Cardiac fibroblast (primary cell): ENCODE data around the gene ATP2B1.

DNA sequence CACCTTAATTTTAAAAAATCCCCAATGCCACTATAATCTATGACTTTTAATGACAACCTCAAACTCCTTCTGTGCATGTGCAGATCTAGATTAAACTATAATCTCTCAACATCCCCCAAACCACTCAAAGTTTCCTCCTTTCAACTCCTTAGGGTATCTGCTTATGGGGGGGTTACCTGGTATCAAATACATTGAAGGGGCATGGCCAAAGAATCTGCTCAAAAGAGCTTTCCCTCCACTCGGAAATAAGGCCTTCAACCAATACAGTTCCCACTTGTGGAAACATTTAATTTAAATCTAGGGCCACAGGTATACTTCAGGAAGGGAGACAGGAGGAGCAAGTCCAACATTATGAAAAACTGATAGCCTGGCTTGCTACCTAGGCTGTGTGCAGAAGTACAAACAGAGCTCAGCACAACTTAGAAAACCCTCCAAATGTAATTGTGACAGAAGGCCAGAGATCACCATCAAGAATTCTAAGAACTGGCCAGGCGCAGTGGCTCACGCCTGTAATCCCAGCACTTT lies 14.3 kb downstream of the ATP2B1 start:
- RRBS, result no CpG with 5 or more reads among the region's 3 CpGs

DNA sequence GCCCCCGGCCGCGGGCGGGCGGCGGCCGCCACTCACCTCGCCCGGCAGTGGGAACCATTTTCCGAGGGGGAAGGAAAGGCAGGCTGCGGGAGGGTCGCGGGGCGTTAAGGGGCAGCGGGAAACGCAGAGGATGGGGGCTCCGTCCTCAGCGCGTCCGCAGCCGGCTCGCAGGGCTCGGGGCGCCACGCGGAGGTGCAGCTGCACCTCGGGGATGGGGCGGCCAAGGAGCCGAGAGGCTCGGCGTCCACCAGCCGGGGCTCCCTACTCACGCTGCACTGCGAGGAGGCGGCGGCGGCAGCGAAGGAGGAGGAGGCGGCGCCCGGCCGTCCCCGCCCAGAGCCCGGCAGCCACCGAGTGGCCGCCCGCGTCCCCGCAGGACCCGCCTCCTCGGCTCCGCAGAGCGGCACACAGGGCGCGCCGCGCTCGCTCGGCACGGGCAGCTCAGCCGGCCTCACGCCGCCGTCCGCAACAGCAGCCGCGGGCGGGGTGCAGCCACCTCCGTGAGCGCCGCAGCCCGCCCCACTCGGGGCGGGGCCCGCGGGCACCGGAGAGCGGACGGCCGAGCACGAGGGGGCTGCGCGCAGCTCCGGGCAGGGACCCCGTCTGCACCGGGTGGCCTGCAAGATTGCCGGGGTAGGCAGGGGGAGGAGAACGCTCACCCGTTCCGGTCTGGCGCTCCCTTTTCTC lies at the start of gene ATP2B1:
ATP2B1 (minus strand) TSS at position 279 of the 687 bp plus-strand sequence.
- RRBS, result 1% methylated on average over 37 of the region's 91 CpGs

- RRBS, result no CpG with 5 or more reads among the region's 6 CpGs
Measured at GRCh38 chr12:89862639-89863264, 154.1 kb upstream of the ATP2B1 start.

DNA sequence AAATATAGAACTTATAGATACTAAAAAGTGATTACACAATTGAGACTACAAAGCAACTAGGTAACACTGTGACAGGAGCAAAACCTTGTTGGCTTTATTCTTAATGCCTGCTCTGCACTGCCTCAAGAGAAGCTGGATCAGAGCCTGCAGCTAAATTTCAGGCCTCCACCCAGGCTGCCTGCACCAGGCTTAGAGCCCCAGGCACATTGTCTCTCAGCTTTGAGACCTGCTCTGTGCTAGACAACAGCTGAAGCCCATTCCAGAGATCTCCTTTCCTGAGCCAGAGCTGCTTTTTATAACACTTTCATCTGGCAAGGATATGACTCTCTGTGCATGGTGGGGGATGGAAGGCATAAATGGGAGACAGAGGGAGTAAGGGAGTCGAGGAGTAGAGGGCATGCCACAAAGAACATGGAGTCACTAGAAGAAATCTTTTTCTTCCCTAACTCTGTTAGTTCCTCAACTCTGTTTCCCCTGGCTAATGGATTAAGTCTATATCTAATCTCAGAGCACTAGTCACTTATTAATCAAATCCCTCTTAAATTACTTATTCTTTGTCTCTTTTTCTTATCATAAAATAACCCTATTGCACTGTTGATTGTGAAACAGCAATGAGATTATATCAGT lies 27.1 kb upstream of the LUM start:
- RRBS, result no CpG with 5 or more reads among the region's 1 CpG

DNA sequence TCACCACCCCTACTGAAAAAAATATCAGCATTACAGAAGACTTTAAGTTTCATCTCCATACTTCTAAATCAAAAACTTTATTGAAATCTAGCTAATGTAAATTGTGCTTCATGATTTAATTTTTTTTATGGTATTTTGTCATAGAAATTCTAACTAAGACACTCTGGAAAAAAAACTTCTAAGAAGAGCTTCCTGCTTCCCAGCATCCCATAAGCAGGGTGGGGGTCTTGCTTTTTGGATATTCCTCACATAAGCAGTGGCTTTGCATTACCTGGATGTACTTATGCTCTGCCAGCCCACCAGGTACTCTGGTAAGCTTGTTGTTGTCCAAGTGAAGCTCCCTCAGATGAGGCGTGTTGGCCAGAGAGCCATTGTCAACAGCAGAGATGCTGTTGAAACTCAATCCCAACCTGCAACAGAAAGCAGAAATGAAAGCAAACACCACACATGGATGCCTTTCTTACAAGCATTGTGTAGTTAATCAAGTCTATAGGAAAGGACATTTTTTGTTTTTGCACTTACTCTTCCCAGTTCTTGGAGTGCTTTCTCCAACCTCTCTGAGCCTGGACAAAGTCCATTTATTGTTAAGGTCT lies 31.1 kb downstream of the DCN start:
- RRBS, result no CpG with 5 or more reads among the region's 1 CpG

GRCh38 chr12:91562419-91562914 lies 379.9 kb upstream of the DCN start:
- RRBS, result no CpG with 5 or more reads among the region's 1 CpG

GRCh38 chr12:91574551-91575239 lies 392.1 kb upstream of the DCN start:
- RRBS, result no CpG with 5 or more reads among the region's 6 CpGs

DNA sequence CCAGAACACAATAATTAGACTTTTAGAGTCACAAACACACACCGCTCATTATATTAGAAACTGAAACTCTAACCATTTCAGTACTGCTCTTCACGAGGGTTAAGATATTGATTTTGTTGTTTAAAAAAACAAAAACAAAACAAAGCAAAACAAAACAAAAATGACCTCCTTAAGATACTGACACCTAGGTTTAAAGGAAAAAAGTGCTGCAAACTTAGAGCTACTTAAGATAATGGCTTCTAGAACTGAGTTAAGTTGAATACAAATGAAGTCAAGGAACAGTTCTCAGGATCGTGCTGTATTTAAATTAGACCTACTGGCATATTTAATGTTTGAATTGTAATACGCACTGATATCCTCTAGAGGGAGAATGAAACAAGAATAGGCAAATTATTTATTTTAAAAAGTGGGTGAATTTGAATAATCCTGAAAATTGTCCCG lies 395.1 kb upstream of the DCN start:
- RRBS, result no CpG with 5 or more reads among the region's 5 CpGs

DNA sequence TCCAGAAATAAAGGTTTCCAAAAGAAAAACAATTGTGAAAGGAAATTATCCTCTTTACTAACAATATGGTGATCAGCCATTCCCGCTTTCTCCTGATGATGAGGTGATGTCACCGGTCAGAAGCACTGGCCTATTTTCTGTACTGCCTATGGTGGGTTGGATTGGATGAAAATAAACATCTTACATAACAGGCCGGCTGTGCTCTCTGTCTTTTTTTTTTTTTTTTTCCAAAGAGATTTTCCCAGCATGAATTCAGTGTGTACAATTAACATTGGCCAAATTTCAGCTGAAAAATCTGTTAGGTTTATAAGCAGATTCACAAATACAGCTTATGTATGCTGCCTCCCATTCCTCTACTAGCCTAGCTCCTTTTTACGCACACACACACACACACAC lies 396.2 kb upstream of the DCN start:
- RRBS, result 23% methylated on average over 2 of the region's 4 CpGs

DNA sequence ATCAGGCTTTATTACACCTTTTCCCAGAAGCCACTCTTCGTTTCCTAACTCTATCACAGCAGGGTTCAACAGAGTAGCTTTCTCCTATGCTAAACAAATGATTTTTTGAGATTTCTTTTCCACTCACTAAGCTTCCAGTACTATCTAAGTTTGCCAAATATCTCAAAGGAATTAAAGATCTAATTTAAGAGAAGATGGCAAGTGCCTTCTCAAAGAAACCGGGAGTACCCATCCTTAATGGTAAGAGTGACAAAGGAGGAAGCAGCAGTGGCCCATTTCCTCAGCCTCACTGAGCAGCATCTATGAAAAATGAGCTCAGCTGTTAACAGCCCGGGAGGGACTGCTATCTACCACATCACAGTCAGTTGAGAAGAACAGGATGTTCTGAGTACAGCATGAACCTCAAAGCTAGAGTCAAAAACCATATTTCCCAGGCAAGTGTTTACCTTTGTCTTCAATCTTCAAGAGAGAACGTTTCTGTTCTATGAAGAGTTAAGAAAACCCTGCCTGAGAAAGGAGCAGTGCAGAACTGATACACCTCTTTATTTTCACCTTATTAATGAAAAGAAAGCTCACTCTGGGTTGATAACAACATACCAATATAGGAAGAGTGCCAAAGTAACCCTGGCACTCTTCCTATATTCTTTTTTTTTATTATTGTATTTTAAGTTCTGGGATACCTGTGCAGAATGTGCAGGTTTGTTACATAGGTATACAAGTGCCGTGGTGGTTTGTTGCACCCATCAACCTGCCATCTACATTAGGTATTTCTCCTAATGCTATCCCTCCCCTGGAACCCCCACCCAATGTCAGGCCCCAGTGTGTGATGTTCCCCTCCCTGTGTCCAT lies 115.0 kb downstream of the BTG1 start:
- RRBS, result no CpG with 5 or more reads among the region's 5 CpGs

DNA sequence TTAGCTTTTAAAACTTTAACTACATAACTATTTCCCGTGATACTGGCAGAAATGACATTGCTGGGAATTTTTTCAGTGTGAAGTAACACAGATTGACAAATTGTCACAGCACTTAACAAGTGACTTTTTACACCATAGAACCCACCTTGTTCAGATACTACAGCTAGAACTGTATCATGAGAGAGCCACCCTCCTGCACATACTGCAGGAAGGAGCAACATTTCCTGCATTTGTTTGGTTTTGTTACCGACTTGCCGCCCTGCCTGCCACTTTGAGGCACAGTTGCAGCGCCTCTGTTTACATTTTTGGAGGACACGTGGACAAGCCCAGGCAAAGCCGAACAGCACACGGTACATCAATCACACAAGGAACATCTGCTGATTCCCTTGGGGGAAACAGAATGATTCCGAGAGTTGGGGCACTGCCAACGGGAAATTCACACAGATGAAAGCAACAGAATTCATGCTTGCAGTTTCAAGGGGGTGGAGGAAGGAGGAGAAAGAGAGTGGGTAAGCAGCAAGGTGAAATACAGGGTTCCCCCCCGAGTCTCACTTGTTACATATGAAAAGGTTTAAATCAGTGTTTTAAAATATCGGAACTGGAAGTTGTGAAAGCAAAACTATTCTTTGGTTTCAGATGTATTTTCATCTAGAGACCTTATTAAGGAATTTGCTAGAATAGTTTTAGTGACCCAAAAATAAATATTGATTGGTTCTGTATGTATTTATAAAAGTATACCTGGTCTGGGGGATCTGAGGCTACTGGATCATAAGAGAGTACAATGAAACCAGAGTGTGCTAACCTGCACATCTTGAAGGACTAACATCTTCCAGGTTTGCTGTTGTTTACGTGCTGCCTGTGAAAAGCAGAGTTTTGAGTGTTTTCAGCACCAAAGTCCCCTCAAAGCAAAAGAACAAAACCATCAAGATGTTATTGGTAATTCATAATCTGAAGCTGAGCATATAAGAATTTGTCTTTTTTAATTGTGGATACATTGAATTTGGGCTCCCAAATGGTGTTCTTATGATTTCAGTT lies 110.6 kb downstream of the BTG1 start:
- RRBS, result no CpG with 5 or more reads among the region's 12 CpGs

DNA sequence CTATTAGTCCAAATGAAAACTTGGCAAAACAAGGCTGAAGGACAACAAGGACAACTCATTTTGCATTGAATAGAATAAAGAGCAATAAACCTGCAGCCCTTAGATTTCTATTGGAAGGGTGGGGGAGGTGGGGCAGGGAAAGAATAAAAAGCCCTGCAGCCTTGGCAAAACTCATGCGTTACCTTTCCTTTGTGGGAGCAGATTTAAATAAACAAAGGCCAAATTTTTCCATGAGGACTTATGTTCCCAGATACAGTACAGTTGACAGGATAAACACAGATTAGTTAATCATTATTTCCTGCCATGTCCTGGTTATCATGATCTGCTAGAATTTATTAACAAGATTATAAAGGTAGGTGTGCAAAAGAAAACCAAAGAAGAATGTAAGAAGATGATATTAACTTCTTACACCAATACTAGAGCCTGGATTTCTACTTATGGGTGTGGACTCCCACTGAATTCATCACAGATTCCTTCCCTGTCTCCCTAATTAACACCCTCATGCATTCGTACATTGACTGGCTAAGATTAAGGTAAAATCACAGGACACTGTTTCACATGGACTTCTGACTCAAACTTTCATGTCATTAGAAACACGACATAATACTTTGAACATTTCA lies 46.6 kb downstream of the BTG1 start:
- RRBS, result no CpG with 5 or more reads among the region's 3 CpGs

GRCh38 chr12:92108126-92108498 lies 37.5 kb downstream of the BTG1 start:
- RRBS, result no CpG with 5 or more reads among the region's 5 CpGs

DNA sequence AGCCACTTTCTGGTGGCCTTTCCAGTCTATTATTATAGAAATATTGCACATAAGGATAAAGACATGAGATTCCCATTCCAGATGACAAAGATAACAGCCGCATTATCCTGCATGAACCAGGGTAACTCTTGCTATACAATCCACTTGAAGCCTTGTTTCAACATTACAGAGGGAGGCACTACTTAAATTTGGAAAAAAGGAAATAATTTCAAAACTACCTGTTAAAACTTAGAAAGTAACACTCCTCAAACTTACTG lies 4.5 kb downstream of the BTG1 start:
- RRBS, result no CpG with 5 or more reads among the region's 1 CpG

- RRBS, result no CpG with 5 or more reads among the region's 4 CpGs
Measured at GRCh38 chr12:92147477-92147957, 1.9 kb upstream of the BTG1 start.

- RRBS, result no CpG with 5 or more reads among the region's 6 CpGs
Measured at GRCh38 chr12:92297743-92298393, 152.2 kb upstream of the BTG1 start.

DNA sequence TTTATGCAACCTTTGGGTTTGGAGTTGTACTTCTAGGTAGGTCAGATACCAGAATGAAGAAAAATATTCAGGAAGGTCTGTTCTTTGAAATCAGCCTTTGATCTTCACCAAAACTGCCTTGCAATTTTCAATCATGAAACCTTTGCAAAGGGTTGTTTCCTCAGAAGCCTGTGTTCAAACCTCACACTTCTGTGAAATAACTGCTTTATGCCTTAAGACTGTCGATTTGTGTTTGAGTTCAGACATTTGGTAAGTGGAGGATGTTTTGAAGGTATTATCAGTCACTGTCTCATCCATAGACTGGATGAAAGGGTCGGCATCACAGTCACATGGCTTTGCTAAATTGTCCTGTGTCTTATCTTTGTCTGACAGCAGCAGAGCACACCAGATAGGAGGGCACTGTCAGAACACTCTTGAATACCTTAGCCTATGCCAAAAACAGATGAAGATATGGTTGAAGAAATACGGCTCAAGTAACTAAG lies 233.3 kb upstream of the BTG1 start:
- RRBS, result no CpG with 5 or more reads among the region's 3 CpGs

GRCh38 chr12:92485414-92485876 lies 217.3 kb upstream of the PLEKHG7 start:
- RRBS, result no CpG with 5 or more reads among the region's 4 CpGs

- RRBS, result no CpG with 5 or more reads among the region's 3 CpGs
Measured at GRCh38 chr12:92746108-92746515, 43.3 kb downstream of the PLEKHG7 start.